Skin of body (tissue), 2 donors: ENCODE measurements around a stretch of chr12.

GRCh38 chr12:124467053-124467378 is 100.4 kb downstream of the NCOR2 start:
- RAMPAGE, long total RNA = no peak

- RAMPAGE, long total RNA = no peak
These were observed 61.1 kb downstream of the NCOR2 start for GRCh38 chr12:124505994-124506991.

DNA sequence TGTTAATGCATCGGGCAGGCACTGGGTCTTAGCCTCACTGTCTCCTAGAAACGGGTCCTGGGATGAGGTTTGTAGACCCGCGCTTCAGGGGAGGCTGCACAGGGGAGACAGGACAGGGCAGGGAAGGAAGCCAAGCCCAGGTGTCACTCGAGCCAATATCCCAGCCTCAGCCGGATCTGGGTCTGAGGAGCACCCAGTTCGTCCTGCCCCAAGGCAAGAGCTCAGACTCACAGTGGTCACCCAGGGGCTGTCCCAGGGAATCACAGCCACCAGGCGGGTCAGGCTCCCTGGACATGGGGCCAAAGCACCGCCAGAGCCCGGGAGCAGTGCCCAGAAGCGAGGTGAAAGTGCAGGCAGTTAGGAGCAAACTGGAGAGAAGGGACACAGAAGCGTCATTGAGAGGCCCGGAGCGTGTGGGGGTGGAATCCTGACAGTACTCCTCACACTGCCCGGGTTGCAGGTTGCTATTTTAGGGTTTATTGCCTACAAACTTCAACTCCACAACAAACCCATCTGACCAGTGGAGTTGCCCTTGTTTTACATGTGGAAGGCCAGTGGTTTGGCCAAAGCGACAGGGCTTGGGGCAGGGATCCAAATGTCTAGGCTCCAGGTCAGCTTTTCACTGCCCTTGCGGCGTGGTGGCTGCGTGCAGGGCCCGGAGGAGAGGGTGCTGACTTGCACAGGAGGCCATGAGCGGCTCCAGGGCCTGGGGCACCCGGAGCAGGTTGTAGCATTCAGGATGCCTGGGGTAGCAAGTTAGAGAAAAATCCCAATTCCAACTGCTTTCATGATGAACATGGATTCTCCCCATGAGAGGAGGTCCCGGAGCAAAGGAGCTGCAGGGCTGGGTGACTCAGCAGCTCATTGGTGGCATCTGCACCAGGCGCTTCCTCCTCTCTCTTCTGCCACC is 112.2 kb upstream of the NCOR2 start:
- RAMPAGE, long total RNA = no peak

DNA sequence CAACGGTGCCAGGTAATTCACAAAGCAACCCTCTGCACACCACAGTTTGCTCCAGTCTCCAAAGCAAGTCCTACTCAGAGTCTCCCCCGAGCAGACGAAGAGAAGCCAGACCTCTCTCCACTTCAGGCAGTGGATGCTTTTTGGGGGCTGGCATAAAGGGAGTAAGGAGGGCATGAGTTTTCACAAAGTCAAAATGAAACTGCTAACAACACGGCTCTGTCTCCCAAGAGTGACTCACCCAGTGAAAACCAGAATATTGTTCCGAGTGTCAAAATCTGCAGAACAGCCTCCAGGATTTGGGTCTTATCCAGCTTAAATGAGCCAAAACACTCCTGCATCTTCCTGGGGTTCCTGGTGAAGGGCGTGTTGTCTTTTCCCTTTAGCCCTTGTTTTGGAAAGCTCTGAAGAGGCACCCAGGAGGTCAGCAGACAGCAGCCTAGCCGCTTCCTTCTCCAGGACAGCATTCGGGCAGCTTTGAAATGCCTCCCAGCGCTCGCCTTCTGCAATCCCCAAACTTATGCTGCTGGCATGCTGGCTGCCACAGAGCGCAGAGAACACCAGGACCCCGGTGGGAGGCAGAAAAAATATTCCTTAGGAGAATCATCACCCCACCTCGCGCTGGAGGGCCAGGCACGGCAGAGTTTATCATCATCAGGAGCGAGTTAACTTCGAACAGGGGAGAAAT is 117.6 kb upstream of the NCOR2 start:
- RAMPAGE, long total RNA = no peak

DNA sequence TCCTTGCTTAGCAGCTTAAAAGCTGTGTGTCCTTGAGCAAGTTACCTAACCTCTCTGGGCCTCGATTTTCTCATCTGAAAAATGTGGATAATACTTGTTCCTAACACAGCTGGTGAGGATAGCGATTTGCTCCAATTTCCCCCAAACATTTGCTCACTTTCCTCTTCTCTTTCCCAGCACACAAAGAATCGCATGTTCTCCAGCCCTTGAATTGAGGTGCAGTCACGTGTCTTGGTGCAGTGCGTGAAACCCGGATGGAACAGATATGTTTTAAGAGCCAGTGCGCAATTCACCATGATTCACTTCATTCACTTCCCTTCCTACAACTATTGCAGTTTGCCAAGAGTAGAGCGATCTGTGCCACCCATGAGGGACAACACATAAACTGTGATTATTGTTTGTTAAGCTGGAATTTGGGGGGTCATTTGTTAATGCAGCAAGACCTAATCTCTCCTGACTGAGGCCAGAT is 142.5 kb downstream of the SCARB1 start:
- RAMPAGE, long total RNA = no peak

DNA sequence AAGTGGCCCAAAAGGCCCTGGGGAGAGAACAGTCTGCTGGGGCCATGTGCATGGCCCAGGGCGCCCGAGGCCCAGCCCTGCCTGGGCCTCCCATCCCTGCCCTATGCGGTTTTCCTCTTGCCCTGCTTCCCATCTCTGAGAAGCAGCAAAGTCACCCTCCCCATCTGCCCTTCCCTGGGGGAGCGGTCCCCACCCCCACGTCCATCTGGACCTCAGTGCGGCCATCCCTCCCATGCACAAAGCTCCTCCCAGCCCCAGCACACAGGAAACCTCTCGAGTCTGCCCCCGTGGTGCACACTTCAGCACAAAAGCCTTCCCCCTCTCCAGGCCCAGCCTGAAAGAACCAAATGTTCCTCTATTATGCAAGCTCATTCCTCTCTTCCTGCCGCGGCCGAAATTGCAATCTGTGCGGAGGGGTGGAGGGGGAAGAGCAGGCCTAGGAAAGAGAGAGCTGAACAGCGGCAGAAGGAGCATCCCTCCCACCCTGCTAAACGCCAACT is 108.5 kb downstream of the SCARB1 start:
- RAMPAGE, long total RNA = no peak

DNA sequence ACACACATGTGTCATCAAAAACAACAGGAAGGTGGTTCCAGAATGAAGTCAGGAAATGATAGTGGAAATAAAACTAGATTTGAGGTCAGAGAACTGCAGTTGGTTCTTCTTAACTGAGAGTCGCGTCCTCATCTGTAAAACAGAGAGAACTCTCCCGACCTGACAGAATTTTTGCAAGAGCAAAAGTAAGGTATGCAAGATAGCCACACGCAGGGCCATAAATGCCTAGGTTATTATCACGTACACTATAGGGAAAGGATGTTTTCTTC is 67.3 kb downstream of the SCARB1 start:
- RAMPAGE, long total RNA = no peak

GRCh38 chr12:124809942-124810571 is 53.6 kb downstream of the SCARB1 start:
- RAMPAGE, long total RNA = no peak

DNA sequence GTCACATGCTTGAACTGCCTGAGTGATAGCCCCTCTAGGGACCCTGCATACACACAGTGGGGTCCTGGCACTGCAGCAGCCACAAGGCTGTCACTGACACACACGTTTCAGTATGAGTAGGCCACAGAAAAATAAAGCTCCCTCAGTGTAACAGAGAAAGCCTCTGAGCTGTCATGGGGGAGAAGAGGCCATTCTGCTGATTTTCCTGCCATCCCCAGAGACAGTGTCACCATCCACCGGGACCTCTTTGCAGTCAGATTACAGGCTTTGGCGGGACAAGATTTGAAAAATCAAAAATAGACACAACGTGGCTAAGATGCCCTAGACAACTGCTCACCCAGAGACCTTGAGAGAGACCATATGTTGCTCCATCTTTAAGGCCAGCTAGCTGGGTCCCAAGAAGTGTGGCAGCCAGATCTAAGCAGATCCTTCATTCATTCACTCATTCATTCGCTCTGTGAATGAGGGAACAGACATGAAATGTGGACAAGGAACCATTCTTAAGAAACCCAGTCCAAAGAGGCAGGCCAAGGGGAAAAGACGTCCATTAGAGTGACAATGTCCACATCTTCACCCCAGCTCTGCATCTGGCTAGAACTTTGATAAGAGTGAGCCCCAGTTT is 1.5 kb downstream of the SCARB1 start:
- RAMPAGE, long total RNA = no peak

GRCh38 chr12:125073702-125074097 is 8.5 kb downstream of the AACS start:
- RAMPAGE, long total RNA = no peak

DNA sequence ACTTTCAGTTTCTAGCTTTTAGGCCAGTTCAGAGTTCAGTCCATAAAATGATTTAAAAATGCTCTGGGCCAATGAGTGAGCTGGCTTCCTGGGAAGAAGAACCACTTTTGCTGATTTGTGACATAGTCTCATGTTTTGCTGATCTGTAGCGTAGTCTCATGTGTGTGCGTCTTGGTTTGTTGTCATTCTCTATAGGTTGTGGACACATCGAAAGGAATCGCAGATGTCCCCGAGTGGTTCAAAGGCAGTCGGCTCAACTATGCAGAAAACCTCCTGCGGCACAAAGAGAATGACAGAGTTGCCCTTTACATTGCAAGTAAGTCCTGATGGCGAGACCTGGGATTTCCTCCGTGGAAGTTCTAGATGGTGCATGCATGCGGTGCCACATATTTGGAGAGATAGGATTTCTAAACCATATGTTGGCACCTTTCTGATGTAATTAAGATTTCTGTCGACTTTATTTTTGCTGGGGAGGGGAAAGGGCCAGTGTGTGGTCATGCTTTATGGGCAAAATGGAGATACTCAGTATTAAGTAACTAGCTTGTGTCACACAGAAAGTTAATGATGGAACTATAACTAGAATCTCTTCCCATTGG is 11.2 kb downstream of the AACS start:
- RAMPAGE, long total RNA = no peak

- RAMPAGE, long total RNA = no peak
These were observed 42.5 kb upstream of the TMEM132B start for GRCh38 chr12:125143385-125144329.

DNA sequence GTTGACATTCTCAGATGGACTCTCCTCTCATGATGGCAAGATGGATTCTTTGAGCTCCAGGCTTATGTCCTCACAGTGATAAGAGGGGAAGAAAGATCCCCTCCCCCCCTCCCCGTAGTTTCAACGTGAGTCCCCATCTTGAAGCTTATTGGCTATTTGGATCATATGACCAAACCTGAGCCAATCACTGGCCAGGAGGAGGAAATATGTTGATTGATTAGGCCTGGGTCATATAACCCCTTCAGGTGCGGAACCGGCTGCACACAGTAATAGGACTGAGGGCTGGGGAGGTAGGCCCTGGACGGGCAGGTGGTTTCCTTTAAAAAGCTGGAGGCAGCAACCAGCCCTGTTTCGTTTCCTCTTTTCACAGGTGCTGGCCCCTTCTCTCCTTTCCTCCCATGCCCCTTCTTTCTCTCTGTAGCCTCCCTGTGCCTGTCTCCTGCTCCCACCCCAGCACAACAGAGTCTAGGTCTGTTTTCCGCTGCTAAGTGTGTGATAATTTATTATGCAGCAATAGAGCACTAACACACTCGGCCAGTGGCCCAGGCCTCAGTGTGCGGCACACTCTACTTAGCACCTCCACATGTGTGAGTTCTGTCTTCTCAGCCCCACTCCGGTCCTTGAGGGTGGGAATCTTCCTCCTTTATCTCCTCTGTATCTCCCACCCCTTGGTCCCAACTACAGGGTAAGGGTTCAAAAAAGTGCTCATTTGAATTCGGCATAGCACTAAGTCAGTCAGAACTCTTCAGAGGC is 36.4 kb upstream of the TMEM132B start:
- RAMPAGE, long total RNA = no peak

DNA sequence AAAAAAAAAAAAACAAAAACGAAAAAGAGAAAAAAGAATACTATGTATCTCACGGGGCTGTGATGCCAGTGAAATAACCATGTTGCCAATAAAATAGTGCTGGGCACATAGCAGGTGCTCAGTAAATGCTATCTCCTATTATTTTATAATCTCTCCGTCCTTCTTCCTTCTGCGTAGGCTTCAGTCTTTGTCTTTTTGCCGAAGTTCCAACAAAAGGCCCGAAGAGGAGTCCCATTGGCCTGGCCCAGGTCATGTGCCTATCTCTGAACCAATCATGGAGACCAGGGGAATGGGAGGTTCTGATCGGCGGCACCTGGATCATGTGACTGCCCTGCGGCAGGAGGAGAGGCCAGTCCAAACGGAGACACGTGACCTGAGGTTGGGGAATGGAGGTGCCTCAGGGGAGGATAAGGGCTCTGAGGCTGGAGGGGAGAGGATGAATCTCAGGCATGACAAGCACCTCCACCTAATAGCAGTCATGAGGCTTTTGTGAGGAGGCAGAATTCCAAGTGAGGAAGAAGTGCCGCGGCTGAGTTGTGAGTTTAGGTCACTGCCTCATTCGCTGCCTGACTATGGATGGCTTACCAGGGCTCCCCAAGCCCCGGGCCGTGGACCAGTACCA is 34.9 kb upstream of the TMEM132B start:
- RAMPAGE, long total RNA = no peak

- RAMPAGE, long total RNA = no peak
These were observed 144.7 kb downstream of the TMEM132B start for GRCh38 chr12:125330805-125331325.

- RAMPAGE, long total RNA = no peak
These were observed 704.8 kb downstream of the TMEM132B start for GRCh38 chr12:125890987-125891446.

DNA sequence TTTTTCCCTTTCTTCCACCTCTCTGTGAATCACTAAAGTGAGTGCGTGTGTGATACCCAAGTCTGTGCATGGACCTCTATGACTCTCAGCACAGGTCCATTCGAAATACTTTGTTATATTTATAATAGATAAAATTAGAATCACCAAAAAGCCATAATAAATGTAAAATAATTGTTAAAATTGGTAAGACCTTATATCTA is 787.6 kb downstream of the TMEM132B start:
- RAMPAGE, long total RNA = no peak

DNA sequence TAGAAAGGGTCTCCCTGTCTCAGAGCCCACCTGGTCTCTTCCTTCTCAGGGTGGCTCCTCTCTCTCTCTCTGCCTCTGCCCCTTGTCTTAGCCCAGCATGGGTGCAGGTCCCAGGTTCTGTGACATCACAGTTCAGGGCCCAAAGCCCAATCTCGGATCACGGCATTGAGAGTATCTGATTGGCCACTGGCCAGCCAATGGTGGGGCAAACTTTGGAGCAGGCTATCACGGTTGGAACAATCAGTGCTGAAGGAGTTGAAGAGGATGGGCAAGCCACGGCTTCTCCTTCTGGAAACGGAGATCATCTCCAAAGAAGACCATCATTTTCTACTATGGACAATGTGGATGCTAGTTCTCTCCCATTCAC is 1504.0 kb downstream of the TMEM132B start:
- RAMPAGE, long total RNA = no peak

DNA sequence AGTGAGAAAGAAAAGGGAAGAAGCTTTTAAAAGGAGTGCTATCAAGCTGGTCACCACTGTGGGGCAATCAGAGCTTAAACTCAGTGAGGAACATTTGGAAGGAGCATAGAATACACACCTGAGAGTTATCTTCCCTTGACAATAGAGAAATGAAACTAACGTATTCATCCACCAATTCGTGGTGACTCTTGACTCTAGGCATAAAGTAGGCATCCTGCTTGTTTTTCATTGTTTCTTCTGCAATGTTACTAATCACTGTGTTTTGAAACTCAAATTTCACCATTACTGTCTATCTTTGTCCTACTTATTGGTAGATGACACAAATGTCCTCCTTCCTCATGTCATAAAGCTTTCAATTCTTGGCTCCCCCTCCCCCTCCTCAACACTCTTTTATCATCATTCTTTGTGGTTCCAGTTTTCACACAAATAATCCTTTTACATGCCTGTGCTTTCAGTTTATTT is 1340.6 kb upstream of the TMEM132C start:
- RAMPAGE, long total RNA = no peak

DNA sequence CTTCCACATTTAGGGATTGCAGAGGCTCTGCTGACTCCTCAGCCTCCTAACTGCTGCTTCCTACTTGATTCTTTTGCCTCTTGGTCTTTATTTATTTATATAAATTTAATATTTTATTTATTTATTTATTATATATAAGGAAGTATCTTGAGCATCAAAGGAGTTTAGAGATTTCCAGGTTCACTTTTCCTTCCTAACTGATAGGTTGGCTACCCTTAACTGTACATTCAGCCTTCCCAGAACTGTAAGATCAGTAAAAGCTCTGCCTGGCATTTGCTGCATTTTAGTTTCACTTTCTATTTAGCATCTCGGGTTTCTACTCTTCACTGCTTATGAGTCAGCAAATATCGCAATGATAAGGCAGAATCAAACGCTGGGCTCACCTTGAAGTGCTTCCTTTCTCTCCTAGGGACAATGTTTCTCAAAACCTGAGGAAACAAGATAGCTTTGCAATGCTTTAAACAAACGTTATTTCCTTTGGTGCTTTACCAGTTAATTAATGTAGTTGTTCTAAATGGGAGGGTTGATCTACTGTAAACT is 1183.7 kb upstream of the TMEM132C start:
- RAMPAGE, long total RNA = no peak